Measurements from ENCODE around the gene USP46.

- PRO-cap, result no peak
- RAMPAGE, long total RNA, result no peak
These were observed 66.3 kb downstream of the DCUN1D4 start for GRCh38 chr4:51909203-51909705.

GRCh38 chr4:52551403-52551865, 107.7 kb downstream of the USP46 start:
- PRO-cap, result no peak
- RAMPAGE, long total RNA, result no peak

GRCh38 chr4:52658935-52659741, at the start of gene USP46:
USP46 (minus strand) TSS chr4:52659301.
- PRO-cap, result bidirectional peak, plus-strand start at chr4:52658782, minus-strand start at chr4:52658995; bidirectional peak, plus-strand start at chr4:52659439, minus-strand start at chr4:52659275
- RAMPAGE, long total RNA, result start-site peak on the minus strand at chr4:52659212-52659296, 218 and 70 reads in 2 replicates

DNA sequence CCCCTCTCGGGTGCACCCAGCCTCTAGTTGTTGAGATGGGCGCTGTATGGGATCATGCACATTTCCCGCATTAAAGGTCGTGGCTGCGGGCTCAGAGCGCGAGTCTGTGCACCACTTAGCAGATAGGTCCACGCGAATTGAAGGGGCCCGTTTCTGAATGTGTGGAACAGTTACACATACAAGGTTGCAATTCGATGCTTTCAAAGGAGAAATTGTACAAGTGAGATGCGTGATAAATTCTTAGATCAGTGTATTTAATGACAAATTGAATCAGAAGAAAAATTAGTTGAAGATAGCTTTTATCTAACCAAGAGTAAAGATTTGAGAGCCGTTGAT, 1.0 kb upstream of the USP46 start:
- PRO-cap, result no peak
- RAMPAGE, long total RNA, result no peak

- PRO-cap, result no peak
- RAMPAGE, long total RNA, result no peak
These were observed 20.3 kb upstream of the RASL11B start for GRCh38 chr4:52841569-52842385.

GRCh38 chr4:53039208-53040103, 177.3 kb downstream of the RASL11B start:
- PRO-cap, result no peak
- RAMPAGE, long total RNA, result no peak

DNA sequence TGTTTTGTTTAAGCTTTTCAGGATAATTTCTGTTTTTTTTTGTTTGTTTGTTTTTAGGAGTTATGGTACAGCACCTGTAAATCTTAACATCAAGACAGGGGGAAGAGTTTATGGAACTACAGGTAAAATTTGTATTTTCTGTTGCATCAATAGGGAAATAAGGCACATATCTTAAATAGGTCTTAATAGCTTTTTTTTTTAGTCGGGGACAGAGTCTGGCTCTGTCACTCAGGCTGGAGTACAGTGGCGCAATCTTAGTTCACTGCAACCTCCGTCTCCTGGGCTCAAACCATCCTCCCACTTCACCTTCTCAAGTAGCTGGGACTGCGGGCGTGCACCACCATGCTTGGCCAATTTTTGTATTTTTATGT, 12.3 kb downstream of the FIP1L1 start:
- PRO-cap, result no peak
- RAMPAGE, long total RNA, result no peak

DNA sequence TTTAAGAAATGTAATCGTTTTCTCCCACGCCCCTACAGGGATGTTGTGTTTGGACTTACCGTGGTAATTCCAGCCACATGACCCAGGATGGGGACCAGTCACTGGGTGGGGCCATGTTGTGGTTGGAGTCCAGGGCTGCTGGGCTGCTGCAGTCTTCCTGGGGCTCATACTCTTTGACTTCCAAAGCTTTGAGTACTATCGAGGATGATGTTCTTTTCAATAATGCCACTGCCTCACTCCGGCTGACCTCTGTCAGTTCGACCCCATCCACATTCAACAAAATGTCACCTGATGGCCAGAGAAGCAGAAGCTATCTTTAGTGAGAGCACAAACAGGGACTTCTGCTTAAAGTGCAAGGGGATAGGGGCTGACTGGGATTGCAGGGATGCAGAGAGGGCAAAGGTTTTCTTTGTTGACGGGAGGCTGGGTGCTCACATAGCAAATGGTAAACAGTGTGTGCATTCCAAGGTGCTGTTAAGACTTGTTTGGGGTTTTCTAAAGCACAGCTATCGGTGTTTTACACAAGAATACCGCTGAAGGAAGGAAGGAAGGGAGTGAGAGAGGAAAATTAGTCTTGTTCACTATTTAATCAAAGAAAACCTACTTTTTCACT, 99.4 kb downstream of the FIP1L1 start:
- PRO-cap, result bidirectional peak, plus-strand start at position 452 of the sequence, minus-strand start at position 373 of the sequence
- RAMPAGE, long total RNA, result no peak

- PRO-cap, result no peak
- RAMPAGE, long total RNA, result no peak
These were observed 62.3 kb upstream of the LNX1 start for GRCh38 chr4:53653332-53654211.

- PRO-cap, result no peak
- RAMPAGE, long total RNA, result no peak
These were observed 186.1 kb upstream of the LNX1 start for GRCh38 chr4:53777292-53777811.

DNA sequence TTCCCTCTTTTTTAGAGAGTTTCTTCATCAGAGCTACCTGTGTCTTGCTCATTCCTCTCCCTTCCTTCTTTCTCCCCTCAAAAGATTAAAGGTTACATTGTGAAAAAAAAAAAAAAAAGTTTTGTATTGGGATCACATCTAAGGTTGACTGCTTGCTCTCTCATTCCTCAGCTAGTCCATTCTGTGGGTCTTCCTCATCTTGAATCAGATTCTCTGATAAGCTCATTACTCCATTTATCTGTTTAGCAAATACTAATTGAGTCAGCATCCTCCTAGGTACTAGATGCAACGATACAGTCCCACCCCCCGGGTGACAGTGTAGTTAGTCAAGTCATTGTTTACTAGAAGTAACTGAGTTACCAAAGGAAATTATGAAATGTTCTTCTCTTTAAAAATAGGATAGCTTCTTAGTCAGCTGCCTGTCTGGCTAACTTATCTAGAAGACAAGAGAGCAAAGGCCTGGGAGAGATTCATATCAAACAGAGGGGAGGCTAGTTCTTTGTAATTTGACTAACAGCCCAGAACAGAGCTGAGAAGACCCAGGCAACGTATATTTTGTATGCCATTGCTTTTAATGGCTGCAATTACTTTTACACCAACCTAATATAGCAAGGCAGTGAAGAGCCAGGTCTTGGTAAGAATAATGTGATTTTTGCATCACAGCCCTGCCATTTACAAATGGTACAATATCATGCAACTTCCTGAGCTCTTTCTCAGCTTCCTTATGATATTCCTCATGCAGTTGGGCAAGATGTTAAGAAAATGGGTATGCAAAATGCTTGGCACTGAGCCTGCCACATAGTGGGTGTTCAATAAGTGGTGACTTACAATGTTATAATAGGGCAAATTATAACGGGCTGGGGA, 150.0 kb downstream of the CHIC2 start:
- PRO-cap, result no peak
- RAMPAGE, long total RNA, result no peak

DNA sequence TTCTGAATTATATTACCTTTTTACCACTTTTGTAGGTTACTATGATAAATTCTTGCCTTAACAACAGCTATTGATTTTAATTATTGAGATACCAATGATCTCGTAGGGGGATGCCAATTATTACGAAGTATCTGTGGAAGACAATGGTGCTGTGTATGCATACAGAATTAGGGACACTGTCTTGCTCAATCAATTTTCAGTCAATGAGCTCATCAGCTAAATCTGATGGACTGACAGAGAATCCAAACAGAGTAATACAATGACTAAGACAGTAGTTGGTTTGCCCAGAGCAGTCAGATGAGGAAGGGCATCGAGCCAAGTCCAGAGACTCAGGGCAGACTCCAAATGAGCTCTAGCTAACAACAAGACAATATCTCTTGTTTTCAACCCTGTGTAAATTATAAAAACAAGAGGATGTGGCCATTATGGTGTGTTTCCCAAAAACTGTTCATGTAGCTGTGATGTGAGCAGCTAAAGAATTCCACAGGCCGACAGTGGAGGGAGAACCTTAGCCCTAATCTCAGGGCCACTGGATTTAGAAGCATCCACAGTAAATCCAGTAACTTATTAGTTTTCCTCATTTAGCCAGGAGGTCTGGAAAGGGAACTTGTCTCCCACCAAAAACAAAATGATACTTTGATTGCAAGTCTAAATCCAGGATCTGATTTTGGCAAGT, 14.6 kb upstream of the GSX2 start:
- PRO-cap, result no peak
- RAMPAGE, long total RNA, result no peak

DNA sequence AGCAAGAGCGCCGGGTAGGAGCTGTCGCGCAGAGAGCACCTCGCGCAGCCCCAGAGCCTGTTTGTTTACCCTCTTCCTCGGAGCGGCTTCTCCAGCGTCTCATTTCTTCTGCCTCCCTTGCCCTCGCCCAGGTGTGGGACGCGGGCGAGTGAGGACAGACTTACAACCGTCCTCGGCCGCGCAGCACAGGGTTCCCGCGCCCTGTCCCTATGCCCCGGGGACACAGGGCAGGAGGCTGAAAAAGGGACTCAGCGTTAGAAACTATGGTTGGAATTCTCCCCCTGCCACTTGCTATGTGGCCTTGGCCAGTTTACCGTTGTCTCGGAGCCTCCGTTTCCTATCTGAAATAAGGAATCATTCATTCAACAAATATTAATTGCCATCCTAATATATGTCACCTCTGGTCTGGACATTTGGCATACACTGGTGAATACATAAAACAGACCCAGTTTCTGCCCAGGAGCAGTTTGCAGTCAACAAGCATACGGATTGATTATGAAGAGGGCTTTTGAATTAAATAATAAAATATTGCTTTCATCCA, 7.7 kb upstream of the GSX2 start:
- PRO-cap, result no peak
- RAMPAGE, long total RNA, result no peak

DNA sequence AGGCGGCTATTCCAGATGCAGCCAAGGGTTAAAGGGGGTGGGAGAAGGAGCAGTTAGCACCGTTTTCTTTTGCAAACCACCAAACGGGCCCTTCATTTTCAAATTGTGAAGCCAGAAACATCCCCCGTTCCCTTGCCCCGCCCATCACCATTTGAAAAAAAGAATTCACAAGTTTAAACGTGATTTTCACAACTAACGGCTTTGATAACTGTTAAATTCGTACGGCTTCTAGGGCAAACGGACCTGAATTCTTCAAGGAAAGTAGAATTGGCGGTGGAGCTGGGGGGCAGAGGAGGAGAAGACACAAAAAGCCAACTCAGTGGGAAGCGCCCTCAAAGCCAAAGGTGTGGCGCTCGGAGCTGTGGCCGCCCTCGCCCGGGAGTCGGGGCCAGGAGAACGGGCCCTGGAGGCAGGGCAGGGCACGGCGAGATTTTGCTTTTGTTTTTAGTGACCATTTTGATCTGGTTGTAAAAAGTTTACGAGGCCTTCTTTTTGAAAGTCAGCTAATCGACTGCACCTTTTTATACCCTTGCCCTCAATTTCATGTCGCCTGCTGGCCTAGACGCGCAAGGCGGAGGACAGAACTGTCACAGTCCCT, 3.2 kb upstream of the PDGFRA start:
- PRO-cap, result no peak
- RAMPAGE, long total RNA, result no peak

- PRO-cap, result no peak
- RAMPAGE, long total RNA, result no peak
These were observed 44.2 kb upstream of the KDR start for GRCh38 chr4:55169519-55169972.

GRCh38 chr4:55398423-55399564, 3.0 kb downstream of the TMEM165 start:
- PRO-cap, result no peak
- RAMPAGE, long total RNA, result no peak

DNA sequence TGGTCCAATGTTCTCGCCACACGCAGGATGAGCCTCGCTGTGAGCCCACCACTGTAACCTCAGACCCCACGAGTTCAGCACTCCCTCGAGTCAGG, 288 bp upstream of the CRACD start:
- PRO-cap, result no peak
- RAMPAGE, long total RNA, result no peak

DNA sequence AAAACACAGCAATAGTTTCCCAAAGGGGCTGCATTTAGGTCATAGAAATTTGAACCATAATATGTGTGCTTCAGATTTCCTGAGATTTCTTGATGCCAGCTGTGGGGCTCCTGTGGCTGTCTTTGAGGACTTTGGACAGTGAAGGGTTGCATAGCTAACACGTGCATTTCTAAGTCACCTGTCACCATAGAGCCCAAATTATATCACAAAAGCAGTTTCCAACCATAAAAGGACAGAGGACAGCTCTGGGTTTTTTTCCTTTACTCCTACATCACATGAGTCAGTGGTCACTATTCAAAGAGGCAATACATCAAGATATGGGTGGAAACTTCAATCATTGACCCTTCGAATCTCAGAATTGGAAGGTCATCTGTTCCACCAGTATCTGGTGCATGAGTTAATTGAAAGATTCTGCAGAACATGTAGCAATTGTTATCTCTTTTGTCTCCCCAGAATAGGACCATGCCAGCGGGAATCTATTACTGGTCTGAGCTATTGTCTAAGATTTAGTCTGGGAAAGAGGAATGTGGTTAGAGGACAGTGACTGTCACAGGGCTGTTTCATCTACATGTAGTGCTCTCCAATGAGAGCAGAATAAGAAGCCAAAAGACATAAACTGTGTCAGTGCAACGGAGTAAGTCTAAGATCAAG, 133.5 kb downstream of the AASDH start:
- PRO-cap, result no peak
- RAMPAGE, long total RNA, result no peak

DNA sequence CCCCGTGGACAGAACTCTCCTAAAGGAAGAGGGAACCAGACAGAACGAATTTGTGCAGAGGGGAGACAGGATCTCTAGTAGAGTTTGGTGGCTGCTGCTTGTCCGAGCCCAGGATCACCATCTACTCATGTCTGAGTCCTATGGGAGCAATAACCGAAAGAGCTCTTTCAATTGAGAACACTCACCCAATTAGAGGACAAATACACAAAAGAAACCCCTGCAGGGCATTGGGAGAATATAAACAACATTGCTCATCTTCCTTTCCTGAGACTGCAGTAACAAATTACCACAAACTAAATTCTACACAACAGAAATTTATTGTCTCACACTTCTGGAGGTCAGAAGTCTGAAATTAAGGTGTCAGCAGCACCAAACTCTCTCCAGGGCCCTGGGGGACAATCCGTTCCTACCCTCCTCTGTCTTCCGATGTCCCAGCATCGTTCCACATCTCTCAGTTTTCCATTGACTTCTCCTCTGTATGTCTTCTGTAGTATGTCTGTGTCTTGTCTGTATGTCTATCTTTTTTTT, 65.5 kb downstream of the SPINK2 start:
- PRO-cap, result no peak
- RAMPAGE, long total RNA, result no peak

GRCh38 chr4:56757302-56758685, 63.7 kb downstream of the SPINK2 start:
- PRO-cap, result bidirectional peak, plus-strand start at chr4:56757942, minus-strand start at chr4:56757977
- RAMPAGE, long total RNA, result no peak

Measured in GM23338 (cell line).